Epithelial cell of esophagus (primary cell): ENCODE data around the genes OR5H15 and DCBLD2.

DNA sequence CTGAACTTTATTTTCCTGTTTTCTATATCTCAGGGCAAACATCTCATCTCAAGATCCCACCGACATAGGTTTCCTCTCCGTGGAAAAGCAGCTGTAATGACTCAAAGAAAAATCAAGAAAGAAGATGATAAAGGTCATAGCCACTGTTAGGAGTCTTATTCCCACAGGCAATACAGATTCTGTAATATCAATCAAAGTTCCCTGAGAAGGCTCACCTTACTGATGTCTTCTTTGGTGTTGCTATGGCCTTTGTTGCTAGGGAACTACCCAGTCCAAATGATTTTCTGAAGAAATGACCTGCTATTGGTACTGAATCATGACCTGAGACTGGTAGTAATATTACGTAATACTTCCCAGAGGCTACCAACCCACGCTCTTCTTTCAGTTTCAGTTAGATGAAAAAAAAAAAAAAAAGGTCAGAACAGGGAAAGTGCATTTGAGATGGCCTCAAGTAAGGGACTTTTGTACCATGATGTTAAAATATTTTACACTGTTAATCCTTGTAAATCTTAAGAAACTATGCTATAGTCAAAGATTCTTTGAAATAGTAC is 1092.5 kb upstream of the EPHA6 start:
- RRBS, result no CpG with 5 or more reads among the region's 4 CpGs

DNA sequence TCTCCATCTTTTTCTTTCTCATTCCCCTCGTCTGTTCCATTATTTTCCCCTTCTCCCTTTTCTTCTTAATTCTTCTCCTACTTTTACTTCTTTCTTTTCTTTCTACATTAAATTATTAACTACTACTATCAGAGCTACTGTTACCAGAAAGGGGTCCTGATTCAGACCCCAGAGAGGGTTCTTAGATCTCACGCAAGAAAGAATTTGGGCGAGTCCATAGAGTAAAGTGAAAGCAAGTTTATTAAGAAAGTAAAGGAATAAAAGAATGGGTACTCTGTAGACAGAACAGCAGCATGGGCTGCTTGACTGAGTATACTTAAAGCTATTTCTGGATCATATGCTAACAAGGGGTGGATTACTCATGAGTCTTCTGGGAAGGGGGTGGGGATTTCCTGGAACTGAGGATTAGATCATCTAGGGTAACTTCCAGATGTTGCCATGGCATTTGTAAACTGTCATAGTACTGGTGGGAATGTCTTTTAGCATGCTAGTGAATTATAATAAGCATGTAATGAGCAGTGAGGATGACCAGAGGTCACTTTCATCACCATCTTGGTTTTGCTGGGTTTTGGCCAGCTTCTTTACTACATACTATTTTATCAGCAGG is 891.0 kb upstream of the EPHA6 start:
- RRBS, result no CpG with 5 or more reads among the region's 3 CpGs

- RRBS, result 2% methylated on average over 10 of the region's 22 CpGs
Observed at GRCh38 chr3:97821310-97821728, 492 bp upstream of the CRYBG3 start.

- RRBS, result no CpG with 5 or more reads among the region's 4 CpGs
Observed at GRCh38 chr3:97874303-97875066, 52.7 kb downstream of the CRYBG3 start.

DNA sequence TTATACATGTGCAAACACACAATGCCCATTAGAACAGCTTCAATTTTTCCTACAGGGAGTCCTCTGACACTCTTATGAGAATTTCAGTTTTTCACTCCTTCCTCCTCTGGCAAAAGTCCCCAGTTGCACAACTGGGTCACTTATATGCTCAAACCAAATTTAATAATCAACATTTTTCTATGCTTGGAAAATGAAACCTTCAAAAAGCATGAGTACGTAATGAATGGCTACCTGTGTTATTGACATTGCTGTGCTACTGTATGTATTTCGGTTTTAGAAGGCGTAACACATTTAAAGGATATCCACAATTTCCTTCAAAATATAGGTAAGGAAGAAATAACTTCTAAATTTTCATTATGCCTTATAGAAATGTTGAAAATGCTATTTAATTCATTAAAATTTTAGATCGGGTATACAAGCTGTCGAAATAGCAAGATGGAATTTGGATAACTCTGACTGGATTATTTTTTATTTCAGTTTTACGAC is at the start of gene OR5H15:
Gene OR5H15 (plus strand): TSS at position 190 of the 486 bp plus-strand sequence.
- RRBS, result no CpG with 5 or more reads among the region's 6 CpGs

DNA sequence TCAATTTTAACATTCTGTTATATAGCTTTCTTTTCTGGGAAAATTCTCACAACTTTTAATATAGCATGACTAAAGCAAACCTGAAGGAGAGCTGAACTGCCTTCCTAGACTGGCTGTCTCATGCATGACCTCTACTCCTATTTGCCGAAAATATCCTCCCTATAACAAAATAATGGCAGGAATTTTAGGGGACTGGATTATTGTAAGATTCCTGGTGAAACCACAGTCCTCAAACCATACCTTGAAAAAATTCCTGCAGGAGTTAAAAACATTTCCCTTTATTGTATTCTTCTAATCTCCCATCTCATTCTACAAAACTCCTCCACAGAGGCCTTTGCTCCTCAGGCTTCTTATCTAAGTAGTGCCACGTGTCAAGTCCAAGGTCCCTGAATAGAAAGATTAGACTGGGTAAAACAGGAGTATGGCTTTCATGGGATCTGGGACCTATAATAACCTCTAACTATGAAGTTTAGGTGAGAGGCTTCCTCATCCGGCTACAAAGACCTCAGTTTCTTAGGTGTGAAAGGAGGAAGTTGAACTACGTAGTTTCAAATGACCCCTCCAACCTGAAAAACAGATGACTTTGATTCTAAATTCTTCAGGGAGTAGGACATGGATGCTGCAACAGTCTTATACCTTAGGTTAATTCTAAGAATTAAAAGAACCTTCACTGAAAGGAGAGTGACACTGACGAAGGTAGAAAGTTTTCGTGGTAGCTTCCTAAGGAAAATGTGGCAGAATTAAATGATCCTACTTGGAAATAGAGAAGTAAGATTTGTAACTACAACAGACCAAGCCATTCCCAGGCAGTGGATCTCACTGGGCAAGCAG is 20.0 kb downstream of the GPR15 start:
- RRBS, result no CpG with 5 or more reads among the region's 6 CpGs

DNA sequence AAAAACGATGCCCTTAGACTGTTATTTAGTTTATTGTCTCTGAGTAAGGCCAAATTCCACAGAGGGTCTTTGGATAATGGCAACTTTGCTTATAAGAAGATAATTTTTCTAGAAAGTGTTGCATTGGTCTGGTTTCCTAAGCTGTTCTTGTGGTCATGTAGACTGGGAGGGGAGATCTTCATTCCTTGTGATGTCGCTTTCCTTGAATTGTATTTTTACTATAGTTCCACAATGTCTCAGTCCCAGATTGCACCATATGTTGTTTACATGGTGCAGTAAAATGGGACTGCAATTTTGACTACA is 28.9 kb upstream of the ST3GAL6 start:
- RRBS, result no CpG with 5 or more reads among the region's 2 CpGs

- RRBS, result no CpG with 5 or more reads among the region's 2 CpGs
Observed at GRCh38 chr3:98761616-98762306, 1.4 kb upstream of the ST3GAL6 start.

GRCh38 chr3:98872079-98872449 is 29.4 kb downstream of the DCBLD2 start:
- RRBS, result no CpG with 5 or more reads among the region's 2 CpGs

DNA sequence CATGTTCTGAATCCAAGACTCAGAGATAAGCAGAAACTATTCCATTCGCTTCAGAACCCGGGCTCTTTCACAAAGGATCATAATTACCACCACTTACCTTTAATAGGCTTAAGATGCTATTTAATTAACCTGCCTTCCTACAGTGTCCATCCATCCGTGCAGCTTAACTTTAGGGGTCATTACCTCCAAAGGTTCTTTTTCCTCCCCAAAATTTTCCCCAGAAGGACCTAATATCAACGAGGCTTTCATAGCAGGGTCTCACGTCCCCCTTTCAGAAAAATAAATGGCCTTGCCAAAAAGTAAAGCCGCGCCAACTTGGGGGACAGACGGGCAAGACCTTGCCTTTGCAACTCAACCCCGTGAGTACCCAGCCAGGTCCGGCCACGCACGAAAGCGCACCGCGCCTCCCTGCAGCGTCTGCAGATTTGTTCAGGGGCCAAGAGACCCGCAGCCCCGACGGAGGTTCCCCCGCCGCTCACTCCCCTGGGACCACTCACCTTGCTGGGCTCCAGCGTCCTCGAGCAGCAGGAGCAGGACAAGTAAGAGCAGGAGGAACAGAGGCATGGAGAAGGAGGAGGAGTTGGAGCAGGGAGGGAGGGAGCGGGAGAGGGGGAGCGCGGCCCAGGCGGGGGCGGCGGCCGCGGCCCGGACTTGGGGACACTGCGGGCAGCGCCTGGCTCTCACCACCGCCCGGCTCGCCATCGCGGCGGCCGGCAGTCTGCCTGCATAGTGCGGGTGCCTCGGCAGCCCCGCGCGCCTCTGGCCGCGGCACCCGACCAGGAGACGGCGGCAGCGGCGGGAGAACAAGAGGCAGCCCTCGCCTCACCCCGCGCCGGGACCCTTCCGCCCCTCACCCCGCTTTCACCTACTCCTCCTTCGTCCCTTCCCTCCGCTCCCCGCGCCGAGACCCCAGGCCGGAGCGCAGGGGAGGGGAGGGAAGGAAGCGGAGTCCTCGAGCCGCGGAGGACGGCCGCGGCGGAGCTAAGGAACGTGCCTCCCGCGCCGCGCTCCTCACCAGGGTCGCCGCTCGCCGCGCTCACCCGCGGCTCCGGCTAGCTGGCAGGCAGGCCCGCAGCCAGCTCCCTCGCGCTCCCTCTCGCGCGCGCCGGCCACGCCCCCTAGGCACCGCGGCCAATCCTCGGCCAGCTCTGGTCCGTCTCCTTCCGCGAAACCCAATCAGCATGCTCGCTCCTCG is at the start of gene DCBLD2:
Gene DCBLD2 (minus strand): TSS at position 1,071 of the 1,195 bp plus-strand sequence.
- RRBS, result 1% methylated on average over 22 of the region's 104 CpGs

- RRBS, result no CpG with 5 or more reads among the region's 4 CpGs
Observed at GRCh38 chr3:98980753-98981812, 79.6 kb upstream of the DCBLD2 start.

DNA sequence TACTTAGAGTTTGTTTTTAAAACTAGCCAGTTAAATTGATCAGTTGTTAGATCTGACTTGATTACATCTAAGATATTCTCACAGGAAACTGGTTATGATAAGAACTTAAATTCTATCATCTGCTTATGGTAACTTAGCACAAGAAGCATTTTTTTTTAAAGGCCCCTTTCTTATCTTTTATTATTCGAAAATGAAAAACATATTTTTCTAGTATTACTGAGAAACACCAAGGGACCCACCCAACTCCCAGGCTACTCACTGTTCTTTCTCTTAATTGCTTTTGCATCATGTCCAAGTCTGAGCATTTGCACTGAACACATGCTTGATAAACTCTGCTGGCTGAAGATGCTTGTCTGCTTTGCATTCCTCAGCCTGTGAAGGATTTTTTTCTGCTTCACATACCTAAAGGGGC is 84.4 kb upstream of the DCBLD2 start:
- RRBS, result no CpG with 5 or more reads among the region's 1 CpG

- RRBS, result no CpG with 5 or more reads among the region's 2 CpGs
Observed at GRCh38 chr3:99789168-99789589, 28.5 kb upstream of the CMSS1 start.

DNA sequence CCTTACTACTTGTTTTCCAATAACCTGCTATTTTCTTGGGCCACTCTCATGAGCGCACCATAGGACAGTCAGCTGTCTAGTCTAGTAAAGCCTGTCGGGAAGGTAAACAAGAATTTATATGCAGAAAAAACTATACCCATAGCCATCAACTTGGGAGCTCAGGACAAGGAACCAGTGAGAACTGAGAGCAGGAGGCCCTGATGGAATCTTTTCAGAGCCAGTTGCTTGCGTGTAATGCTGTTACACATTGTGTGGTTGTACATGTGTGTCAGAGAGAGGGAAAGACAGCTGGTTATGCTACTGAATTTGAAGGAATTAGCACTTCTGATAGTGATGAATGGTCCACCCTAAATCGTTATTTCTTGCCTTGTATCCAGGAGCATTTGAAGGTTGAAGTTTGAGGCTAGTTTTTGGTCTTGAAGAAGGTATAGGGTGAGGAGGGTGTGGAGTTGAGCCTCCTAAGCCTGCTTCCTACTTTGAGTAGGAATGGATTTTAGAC is 36.1 kb downstream of the CMSS1 start:
- RRBS, result no CpG with 5 or more reads among the region's 4 CpGs

GRCh38 chr3:99960858-99961355 is 143.2 kb downstream of the CMSS1 start:
- RRBS, result no CpG with 5 or more reads among the region's 7 CpGs

- RRBS, result no CpG with 5 or more reads among the region's 5 CpGs
Observed at GRCh38 chr3:100032201-100032658, 82.1 kb downstream of the FILIP1L start.

DNA sequence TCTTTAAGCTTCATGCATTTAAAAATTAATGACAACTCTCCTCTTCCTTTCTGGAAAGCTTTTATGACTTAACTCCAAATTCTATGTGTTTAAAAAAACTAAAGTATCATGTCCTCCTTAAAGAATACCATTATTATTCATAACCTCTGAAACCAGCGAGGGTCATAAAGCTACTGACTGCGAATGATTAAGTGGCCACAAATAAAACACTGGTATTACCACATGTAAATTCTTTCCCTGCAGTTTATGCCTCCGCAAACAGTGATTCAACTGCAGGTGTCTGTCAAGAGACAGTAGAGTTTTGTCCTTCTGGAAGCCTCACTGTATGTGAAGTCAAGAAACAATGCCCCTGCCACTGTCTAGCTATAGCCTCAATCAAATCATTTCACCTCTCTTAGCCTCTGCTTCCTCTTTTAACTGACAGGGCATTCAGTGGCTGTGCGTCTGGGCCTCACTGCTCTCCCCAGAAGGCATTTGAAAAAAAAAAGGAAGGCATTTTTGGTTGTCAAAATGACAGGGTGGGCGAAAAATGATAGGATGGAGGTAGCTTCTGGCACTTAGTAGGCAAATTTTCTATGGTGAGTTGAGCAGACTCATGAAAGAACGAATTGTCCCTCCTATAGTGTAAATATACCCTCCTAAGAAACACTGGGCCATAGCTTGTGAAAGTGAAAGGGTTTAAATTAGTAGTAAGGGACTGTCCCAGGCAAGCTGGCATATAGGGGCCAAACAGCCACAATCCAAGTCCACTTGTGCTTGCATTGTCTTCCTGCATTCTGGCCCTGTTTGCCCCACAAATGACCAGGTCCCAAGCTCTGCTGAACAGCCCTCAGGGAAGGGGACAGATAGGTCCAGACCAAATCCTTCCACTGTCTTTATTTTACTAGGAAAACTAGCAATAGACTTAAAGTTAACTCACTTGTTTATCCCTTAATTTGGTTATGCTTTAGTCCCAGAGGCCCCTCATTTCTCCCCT is 66.7 kb downstream of the FILIP1L start:
- RRBS, result no CpG with 5 or more reads among the region's 6 CpGs

GRCh38 chr3:100073332-100073878 is 40.9 kb downstream of the FILIP1L start:
- RRBS, result no CpG with 5 or more reads among the region's 3 CpGs

- RRBS, result no CpG with 5 or more reads among the region's 2 CpGs
Observed at GRCh38 chr3:100080440-100080835, 33.9 kb downstream of the FILIP1L start.